ENCODE measurements around the gene PACC1.

- PRO-cap, result no peak
- RAMPAGE, long total RNA, 4 experiments, result no peak in any of the 4 experiments
Measured at GRCh38 chr1:212147264-212148159, 112.0 kb downstream of the DTL start.

DNA sequence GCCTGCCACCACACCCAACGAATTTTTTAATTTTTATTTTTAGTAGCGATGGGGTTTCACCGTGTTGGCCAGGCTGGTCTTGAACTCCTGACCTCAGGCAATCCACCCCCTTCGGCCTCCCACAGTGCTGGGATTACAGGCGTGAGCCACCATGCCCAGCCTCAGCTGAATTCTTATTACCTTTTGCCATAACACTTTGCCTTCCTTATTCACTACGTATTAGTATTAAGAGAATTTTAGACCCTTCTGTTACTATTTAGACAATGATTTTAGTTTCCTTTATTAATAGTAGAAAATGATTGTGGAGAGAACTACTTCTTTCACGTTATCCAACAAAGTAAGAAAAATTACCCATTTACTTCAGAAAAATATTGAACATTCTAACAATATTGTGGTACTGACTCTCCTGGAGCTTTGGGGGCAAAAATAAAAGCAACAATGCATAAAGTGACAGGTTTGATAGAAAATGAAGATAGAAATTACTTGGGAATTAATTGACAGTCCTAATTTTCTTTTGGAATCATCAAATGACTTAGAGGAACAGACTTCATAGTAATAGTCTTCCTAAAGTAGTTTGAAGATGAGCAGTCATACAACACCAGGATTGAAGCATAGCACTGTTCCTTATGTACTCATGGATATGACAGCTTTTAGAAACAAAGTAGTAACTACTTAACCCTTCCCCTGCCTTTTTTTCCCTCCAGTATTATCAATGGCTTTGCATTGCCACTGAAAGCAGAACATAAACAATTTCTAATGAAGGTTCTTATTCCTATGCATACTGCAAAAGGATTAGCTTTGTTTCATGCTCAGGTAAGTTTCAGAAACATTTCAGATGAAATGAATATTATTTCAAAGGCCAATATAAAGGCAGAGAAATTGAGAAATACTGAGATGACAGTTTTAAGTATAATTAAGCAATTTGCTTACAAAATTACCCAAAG, 62.7 kb downstream of the PPP2R5A start:
- PRO-cap, result no peak
- RAMPAGE, long total RNA, 4 experiments, result start-site peak on the plus strand in 1 of 4 experiments, centred at position 761 of the sequence, 11 reads per replicate

DNA sequence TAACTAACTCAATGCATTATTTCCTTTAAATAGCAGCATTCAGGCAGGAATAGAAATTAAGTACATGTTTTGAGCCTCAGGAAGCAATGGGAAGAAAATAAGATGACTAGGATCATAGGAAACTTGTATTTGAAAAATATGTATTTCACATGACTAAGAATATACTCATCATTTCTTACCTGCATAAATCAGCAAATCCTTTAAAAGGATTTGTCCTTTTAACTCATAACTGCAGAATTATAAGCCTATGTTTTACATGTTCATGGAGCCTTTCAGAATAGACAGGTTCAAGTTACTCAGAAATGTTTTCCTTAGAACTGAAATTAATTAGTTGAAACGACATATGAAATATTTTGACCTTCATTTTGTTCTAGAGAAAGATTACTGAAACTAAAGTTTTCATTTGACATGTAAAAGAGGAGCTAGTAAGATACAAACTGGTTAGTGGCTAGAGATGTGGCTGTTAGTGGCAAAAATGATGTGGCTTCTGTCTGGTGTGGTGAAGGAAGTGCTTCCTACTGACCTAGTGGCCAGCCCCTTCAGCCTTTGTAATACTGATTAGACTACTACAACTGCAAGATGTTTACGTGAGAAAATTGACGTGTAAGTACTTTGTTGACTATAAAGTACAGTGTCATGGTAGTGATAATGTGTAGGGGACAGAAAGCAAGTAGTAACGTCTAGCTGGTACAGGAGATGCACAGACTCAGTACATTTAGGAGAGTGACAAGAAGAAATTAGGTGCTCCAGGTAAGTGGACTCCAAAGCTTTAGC, 54.8 kb downstream of the PACC1 start:
- PRO-cap, result no peak
- RAMPAGE, long total RNA, 4 experiments, result start-site peak on the plus strand in 2 of 4 experiments, centred at positions 373 to 493 of the sequence, 5 to 9 reads per replicate

DNA sequence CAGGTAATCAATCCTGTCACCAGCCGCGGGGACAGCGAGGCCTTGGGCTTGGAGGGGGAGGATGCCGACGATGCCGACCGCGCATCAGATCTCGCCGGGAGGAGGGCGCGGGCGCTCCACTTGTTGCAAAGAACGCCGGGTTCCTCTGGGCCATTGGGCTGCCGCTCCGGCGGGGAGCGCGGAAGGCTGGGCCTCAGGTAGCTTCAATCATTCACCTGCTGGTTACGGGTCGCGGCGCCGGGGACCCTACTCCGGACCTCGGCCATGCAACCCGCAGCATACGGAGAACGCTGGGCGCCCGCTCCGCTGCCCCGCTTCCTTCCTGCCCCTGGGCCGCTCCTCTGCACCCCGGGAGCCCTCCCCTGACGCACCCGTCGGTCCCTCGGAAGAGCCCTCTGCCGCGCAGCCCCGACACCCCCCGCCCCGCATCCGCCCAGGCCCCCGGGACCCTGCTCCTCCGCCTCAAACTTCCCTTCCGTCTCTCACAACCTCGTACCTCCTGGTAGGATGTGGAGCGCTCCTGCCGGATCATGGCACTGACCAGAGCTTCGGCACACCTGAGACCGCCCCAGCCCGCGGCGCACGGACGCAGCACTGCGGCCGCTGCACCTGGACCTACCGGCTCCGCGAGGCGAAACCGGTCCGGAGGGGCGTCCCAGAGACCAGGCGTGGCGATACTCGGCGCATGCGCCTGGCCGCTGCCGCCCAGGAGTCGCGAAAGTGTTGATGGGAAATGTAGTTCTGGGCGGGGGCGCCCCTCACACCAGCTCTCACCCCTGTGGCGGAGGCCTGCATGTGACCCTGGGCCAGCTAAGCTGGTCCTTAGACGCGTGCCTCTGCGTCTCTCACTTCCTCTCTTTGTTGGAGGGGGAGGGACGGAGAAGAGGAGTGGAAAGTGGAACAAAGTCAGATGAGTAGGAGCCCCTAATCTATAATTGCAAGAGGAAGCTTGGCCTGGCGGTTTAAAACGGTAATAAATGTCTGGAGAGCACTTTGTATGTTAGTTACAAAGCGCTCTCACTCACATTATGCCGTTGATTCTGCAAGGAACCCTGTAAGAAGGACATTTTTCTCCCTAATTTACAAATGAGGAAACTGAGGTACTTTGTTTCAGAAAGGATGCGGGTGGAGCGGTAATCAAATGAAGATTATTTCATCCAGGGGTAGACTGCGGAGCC, at the start of gene PACC1:
Gene PACC1, minus strand, starts transcription at position 661 of the 1,178 bp plus-strand sequence.
- PRO-cap, result bidirectional peak, plus-strand start at position 861 of the sequence, minus-strand start at position 596 of the sequence
- RAMPAGE, long total RNA, 4 experiments, result start-site peak on the minus strand in 3 of 4 experiments, centred at positions 630 to 652 of the sequence, 18 to 39 reads per replicate

DNA sequence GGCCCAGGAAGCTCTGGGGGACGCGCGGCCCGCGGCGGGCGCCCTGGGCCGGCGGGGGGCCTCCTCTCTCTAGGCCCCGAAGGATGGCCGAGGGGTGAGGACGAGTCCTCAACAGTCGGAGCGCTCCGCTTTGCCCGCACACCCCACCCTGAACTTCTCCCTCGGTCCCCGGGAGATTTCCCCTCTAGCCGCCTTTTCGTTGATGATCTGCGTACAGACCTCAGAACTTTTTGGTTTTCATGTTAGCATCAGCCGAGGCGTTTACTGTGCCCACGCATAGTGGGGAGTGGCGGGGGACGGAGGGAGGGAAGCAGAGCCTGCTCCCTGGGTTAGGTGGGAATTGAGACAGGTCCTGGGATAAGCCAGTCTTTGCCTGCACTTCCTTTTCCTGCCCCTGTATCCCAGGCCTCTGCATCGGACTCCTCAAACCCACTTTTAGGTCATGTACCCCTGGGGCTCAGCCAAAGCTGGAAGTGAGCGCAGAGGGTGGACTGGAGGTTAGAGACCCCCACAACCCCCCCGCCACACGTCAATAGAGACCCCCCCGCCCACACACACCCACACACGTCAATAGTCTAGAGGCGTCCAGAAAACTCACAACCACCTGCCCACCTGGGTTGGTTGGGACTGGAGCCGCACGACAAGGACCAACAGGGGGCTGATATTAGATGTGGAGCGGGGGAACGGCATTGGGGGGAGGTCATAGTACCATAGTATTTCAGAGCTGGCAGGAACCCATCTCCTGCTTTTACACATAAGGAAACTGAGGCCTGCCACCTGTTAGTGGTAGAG, 680 bp downstream of the NENF start:
- PRO-cap, result no peak
- RAMPAGE, long total RNA, 4 experiments, result no peak in any of the 4 experiments

DNA sequence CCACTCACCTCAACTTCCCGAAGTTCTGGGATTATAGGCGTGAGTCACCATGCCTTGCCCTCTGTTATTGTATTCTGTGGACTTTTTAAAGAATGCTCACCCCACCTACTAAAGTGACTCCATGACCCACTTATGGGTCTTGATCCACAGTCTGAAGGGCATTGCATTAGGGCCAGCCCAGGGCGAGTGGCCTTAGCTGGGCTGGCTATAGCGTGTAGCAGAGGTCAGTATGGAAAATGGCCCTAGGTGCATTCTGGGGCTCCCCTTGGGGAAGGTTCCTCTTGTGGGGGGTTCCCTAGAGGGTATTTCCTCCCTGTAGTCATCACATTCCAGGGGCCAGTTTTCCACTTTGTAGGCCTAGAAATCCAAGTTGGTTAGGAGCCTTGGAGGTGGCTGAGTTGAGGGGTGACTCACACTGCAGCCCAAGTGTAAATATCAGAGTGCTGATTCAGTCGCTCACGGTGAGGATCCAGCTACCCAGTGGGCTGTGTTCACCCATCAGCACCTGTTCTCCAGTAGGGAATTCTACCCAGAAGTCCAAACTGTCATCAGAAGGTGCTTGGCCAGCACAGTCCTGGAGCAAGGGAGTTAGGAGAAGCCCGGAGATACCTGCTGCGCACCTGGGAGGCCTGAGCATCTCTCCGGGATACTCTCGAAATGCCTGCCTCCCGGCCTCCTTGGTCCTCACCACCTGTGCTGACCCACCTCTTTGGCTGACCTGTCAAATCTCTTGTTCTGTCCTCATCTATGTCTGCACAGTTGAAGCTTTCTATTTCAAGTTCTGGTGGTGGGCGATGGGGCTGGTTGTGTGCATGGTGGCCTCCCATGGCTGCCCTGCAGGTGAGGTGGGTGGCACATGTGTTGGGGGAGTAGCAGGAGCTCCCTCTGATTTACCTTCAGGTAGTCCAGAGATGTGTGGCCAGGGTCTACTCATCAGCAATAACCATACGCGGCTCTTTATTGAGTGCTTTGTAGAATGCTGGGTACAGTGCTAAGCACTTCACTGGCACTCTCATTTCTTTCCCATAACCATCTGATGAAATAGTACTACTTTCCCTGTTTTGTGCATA, 52.3 kb downstream of the NENF start:
- PRO-cap, result unidirectional peak, plus-strand start at position 451 of the sequence
- RAMPAGE, long total RNA, 4 experiments, result no peak in any of the 4 experiments

DNA sequence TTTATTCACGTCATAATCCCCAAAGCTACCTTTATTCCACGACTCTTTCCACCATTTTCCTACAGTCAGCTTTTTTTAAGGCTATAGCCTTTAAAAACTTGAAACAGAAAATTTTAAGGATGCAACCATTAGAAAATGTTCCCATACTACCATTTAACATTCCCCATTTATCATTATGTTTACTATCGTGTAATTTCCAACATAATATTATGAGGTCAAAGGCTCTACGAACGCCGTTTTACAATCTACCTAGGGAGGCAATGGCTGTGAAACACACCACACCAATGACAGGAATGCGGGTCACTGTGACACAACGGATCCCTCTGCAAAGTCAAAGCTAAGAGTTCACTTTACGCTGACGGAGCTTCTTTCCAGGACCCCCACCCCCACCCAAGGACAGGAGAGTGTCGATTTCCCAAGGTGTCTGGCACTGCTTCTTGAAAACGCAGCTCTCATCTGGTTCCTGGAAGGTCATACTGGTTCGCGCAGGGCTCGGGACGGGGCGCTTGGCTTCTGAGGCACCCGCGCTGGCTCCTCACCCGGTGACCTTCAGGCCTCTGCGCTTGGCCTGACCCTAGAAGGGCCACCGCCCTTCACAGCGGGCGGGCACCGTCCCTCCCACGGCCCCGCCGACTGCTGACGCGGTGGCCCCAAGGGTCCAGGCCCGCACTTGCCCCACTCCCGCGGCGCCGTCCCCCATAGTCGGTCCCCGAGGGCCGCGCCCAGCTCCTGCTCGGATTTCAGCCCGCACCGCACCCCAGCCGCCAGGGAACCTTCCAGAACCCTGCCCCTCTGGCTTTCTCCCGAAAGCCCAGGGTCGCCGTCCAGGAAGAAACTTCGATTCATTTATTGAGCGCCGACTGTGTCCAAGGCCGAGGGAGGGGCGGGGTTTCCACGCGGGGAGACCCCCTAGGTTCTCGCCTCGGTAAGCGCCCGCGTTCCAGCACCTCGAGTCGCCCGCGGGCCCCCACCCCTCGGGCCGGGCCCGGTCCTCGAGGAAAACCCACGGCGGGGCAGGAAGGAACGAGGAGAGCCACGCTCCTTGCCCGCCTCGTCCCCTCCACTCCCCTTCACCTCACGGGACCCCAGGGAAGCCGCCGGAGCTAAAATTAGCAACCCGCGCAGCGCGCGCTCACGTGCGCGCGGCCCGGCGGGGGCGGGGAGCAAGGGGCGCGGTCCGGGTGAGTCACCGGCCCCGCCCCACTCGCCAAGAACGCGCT, 50.3 kb upstream of the ATF3 start:
- PRO-cap, result unidirectional peak, plus-strand start at position 252 of the sequence; unidirectional peak, plus-strand start at position 290 of the sequence; bidirectional peak, plus-strand start at position 479 of the sequence, minus-strand start at position 473 of the sequence; bidirectional peak, plus-strand start at position 639 of the sequence, minus-strand start at position 551 of the sequence; bidirectional peak, plus-strand start outside the sequence, minus-strand start at position 1,065 of the sequence
- RAMPAGE, long total RNA, 4 experiments, result start-site peak on the minus strand in 1 of 4 experiments, centred at position 1,143 of the sequence, 14 reads per replicate

- PRO-cap, result no peak
- RAMPAGE, long total RNA, 4 experiments, result no peak in any of the 4 experiments
Measured at GRCh38 chr1:212561326-212562041, 47.1 kb upstream of the ATF3 start.

DNA sequence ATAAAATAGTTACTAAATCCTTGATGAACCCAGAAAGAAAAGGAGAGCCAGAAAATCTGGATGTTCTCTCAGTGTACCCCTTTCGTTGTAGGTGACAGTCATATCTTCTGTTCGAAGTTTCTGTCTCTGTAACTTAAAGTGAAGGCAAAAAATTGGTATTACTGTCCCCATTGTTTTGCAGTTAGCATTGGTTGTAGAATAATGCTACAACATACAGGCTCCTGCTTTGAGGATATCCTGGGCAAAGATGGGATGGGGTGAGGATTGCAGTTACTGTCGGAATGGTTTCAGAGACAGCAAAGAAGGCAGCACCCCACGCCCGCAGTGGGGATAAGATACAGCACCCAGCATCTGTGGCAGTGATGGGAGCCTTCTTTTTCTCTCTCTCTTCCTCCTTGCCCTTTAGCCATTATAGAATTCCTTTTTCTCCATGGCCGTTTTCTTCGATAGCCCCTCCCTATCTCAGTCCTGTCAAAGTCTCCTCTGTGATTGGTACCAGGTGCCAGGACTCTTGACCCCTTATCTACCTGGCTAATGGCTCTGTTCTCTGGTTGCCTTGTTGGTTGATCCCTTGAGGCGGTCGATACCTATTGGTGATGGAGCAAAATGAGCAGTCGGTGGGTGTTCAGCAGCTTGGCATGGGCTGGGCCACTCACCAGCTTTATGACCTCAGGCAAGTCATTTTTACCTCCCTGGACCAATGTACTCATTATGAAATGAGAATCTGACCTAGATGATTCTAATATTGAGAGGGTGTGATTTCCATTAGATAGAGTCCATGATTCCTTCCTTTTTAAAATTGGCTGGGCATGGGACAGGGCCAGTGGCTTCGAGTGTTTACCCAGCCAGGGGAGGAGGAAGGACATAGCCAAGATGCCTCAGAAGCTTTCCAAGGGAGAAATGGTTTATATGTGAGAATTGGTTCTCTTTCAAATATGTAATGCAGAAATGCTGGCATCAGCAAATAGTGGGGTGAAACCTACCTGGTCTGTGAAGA, 2.0 kb downstream of the ATF3 start:
- PRO-cap, result no peak
- RAMPAGE, long total RNA, 4 experiments, result no peak in any of the 4 experiments

GRCh38 chr1:212638423-212638988, 14.2 kb downstream of the GARIN4 start:
- PRO-cap, result unidirectional peak, minus-strand start at chr1:212638520
- RAMPAGE, long total RNA, 4 experiments, result no peak in any of the 4 experiments

GRCh38 chr1:212667163-212668297, 32.1 kb downstream of the BATF3 start:
- PRO-cap, result no peak
- RAMPAGE, long total RNA, 4 experiments, result no peak in any of the 4 experiments

GRCh38 chr1:212731397-212731649, 31.7 kb upstream of the BATF3 start:
- PRO-cap, result no peak
- RAMPAGE, long total RNA, 4 experiments, result no peak in any of the 4 experiments

DNA sequence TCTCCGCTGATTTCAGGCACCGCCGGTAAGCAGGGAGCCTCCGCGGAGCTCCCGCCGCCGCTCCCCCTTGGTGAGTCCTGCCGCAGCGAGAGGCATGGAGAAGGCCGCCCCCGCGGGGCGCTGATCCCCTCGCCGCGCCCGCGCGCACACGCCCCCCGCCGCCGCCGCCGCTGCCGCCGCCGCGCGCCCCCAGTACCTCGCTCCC, 884 bp downstream of the VASH2 start:
- PRO-cap, result no peak
- RAMPAGE, long total RNA, 4 experiments, result no peak in any of the 4 experiments

DNA sequence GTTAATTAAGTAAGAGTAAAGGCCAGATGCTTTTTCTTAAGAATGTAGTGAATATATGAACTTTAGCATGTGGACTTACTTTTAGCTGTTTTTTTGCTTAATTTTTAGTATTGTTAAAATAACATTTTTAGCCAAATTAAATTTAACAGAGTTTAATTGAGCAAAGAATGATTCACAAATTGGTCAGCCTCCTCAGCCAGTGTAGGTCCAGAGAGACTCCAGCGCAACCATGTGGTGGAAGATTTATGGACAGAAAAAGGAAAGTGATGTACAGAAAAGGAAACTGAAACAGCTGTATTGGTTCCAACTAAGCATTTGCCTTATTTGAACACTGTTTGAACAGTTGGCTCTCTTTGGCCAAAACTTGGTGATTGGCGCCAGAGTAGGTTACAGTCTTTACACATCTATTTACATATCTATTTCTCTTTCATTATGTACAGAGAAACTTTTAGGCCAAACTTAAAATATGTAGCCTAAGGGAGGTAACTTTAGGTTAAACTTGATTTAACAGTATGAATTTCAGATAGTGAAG, 19.3 kb downstream of the RPS6KC1 start:
- PRO-cap, result no peak
- RAMPAGE, long total RNA, 4 experiments, result no peak in any of the 4 experiments

GRCh38 chr1:213214836-213215357, 163.9 kb downstream of the RPS6KC1 start:
- PRO-cap, result no peak
- RAMPAGE, long total RNA, 4 experiments, result start-site peak on the plus strand in 2 of 4 experiments, at chr1:213215155-213215287 at its widest, 5 to 7 reads per replicate

DNA sequence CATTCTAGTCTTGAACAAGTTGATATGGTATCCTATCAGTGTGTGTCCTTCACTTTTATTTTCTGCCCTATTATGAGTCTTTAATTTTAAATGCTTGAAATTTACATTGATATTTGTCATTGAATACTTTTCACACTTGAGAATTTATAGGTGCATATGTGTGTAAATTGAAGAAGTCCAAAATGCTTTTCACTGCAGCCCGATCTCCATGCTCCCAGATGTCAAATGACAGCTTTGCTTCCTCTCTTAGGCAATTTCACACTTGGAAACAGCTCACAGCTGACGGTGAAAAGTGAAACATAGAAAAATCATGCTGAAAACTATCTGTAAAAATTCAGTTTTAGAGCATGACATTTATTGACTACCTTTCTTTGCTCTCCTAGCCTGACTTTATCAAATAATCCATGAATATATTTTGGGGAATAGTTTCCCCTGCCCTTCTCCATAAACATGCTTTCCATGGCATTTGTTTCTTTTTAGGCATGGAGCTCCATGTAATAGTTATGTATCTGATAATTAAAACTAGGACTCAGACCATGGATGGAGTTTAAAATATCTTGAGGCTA, 196.0 kb downstream of the RPS6KC1 start:
- PRO-cap, result no peak
- RAMPAGE, long total RNA, 4 experiments, result no peak in any of the 4 experiments

GRCh38 chr1:213372069-213372622, 321.1 kb downstream of the RPS6KC1 start:
- PRO-cap, result no peak
- RAMPAGE, long total RNA, 4 experiments, result no peak in any of the 4 experiments

DNA sequence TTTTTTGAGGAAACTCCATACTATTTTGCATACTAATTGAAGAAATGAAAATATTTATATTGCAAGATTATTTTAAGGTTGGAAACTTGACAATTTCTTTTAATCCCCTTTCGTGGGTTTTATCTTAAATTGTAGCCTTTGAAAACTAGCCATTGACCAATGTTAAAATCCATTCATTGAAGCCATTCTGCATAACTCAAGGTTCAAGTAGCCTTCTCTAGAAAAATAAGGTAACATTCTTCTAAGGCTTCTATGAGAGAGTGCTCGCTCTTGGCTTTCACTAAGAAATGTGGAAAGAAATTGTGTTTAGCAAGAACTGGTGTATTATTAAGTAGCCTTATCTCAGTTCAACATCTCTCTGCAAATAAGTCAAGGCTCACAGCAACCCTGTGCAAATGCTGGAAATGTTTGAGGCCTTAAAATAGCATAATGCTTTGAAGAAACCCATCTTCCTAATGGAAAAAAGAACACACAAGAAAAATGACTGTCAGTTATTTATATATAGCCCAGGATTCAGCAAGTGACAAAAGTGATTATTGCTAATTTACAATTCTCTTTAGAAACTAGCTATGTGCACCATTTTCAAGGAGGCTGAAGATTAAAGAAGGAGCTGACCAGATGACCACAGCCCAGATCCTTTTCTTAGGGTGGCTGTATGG, 254.1 kb upstream of the PROX1 start:
- PRO-cap, result no peak
- RAMPAGE, long total RNA, 4 experiments, result no peak in any of the 4 experiments

DNA sequence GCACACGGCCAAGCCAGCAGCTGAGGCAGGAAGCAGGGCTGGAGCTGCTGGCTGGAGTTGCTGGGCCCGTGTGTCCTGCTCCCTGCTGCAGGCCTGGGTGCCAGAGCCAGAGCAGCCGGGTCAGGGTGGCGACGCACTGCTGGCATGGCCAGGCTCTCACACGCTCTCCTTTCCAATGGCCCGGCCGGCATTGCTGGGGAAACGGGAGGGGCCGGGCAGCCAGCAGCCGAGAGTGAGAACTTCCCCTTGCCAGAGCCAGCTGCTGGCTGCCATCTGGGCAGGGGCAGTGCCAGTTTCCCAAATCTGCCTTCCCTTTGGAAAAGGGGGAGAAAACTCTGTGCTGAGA, 82.4 kb upstream of the PROX1 start:
- PRO-cap, result no peak
- RAMPAGE, long total RNA, 4 experiments, result no peak in any of the 4 experiments

DNA sequence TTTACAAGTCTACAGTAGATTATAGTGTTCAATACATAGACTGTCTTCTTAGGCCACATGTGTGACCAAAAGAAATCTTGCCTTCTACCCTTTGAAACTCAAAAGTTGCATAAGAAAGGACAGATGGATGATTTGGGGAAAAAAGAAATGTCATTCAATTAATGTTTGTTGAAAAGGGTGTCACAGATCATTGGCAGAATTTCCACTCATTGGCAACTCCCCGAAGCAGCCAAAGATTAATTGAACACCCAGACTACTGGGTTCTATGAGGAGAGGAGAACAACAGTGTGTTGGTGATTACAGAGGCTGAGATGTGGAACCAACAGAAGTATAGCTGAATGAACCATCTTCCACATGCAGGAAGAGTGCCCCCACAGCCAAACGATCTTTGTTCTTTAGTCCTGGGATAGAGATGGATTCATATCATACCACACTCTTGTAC, 12.0 kb upstream of the PROX1 start:
- PRO-cap, result no peak
- RAMPAGE, long total RNA, 4 experiments, result no peak in any of the 4 experiments